Esophagus muscularis mucosa (tissue), 4 donors: Measurements from ENCODE around the gene GPBP1.

DNA sequence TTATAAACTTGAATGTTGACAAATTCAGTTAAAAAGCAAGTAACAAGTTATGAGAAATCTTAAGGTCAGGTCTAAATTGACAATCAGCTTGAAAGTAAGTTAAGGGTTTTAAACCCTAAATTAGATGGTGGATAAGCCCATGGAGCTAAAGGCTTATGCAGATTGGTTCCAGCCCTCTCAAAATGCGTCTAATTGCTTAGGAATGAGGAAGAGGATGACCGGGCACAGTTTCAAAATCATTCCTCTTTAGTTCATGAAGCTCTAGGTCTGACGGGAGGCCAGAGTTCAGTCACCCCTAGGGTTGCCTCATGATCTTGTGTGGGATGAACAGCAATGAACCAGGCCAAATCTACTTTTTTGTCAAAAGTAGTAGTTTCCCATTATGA lies 75.5 kb downstream of the SLC38A9 start:
- PRO-cap: no peak
- RAMPAGE, long total RNA, 4 experiments: no peak in any of the 4 experiments

DNA sequence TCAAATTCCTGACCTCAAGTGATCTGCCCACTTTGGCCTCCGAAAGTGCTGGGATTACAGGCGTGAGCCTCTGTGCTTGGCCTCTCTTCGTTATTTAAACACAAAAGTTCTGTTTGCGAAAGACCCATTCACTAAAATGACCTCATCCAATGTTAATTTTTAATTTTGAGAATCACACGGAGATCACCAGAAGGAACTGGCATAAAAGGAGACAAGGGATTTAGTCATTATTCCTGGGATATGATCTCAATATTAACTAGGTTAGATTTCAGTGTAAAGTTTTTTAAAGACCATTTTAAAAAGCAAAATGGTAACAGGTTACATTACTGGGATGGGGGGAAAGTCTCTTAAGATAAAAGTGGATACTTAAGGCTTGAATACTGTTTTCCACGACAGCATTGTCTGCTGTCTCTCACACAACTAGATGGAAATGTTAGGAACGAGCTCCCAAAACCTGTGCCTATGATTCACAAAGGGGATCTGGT lies 63.1 kb downstream of the IL6ST start:
- PRO-cap: no peak
- RAMPAGE, long total RNA, 4 experiments: no peak in any of the 4 experiments

DNA sequence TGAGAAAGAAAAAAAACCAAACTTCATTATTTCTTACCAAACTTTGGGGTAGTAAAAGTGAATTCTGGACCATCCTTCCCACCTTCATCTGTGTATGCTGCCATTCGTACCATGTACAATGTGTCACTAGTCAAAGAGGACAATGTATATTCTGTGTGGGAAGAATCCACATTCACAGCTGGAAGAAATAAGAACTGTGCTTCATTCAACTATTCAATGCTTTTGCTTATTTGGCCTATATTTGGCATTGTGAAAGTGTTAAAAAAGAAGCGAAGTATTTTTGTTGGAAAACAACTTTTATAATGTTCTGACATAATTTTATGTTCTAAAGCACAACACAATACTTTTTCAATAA lies 43.4 kb downstream of the IL6ST start:
- PRO-cap: no peak
- RAMPAGE, long total RNA, 4 experiments: start-site peak on the minus strand in 2 of 4 experiments, centred at positions 119 to 120 of the sequence, 102 to 151 reads per replicate

DNA sequence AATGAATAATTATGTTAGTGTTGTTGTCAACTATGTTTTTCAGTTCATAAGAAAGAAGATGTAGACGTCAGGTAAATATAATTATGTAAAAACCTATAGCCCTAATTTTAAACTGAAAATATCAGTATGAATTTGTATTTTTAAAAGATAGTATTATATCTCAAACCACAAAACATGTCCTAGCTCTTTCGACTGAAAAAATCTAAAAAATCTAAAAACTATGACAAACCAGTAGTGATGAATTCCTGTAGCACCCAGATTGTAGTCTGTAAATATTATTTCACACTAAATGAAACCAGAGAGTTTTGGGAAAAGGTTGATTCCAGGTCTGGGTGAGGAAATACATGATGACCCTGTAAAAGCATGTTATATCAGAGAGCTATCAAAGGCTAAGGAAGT lies 29.5 kb downstream of the IL6ST start:
- PRO-cap: no peak
- RAMPAGE, long total RNA, 4 experiments: no peak in any of the 4 experiments

DNA sequence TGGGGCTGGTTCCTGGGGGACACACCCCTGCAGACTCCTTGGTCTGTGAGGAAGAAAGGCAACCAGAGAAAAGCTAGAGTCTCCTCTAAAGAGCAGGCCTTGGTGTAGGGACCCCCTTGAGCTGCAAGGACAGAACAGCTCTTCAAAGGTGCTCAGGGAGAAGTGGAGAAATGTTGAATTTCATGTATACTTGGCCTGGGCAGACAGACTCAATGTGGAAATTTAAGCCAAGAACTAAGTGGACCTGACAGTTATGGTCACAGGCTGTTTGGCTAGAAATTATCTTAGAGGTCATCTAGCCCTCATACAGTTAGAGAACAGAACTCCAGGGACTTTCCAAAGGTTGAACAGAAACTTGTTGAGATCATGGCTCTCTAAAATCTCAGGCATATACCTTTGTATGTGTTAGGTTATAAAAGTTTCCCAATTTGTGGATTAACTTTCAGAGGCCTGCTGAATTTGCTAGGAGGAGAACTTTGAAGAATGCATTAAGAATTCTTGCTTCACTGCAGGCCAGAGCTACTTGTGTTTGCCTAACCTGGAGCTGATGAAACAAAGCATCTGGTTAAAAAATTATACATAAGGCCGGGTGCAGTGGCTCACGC lies 35.1 kb upstream of the IL6ST start:
- PRO-cap: no peak
- RAMPAGE, long total RNA, 4 experiments: no peak in any of the 4 experiments

DNA sequence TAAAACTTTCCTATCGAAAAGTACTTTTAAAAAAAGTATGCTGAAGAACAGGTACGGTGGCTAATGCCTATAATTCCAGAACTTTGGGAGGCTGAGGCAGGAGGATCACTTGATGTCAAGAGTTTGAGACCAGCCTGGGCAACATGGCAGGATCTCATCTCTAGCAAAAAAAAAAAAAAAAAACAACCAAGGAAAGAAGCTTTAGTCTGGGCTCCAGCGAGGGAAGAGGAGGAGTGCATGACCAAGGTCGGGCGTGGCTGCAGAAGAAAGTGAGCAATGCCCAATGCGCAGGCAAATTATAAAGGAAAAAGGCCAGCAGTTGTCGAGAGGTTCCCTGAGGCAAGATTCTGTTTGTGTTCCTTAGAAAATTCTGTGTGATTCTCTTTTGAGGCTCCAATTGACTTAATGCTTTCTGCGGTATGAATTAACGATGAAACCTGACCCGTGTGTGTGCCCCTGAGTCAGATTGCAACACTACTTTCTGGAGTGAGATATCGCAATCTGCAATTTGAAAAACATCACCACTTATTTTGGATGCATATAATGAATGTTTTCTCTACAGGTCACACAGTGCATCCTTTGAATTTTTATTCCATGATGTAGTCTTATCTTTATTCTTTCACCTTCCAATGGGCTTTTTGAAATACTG lies 117.7 kb upstream of the IL6ST start:
- PRO-cap: no peak
- RAMPAGE, long total RNA, 4 experiments: no peak in any of the 4 experiments

DNA sequence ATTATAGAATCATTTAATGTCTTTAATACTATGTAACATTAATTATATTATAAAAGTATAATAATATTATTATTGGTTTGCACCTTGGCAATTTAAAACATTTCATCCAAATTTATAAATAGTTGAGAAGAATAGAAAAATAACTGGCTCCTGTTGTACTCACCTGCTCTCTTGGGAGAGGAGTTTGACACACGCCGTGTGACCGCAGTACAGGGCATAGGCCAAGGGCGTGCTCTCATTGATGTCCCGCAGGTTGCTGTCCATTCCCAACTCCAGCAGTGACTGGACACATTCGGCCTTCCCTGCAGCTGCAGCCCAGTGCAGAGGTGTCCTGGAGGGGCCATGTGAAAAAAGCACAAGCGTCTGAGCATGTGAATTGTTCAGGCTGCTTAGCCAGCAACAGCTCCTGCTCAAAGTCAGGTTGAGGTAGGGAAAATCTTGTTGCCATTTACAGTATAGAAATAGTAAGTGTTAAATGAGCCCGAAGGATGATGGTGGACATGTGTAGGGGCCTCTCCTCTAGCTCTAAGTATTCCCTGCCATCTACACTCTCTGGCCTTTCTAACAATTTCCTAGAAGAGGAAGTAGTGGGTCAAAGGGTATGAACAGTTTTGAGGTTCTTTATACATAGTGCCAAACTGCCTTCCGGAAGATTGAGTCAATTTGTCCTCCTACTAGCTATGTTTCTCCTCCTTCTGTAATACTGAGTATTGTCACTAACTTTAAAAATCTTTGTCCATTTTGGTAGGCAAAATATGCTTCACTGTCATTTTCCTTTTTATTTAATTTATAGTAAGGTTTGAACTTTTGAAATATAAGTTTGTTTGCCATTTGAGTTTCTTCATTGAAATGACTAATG lies 116.4 kb downstream of the ANKRD55 start:
- PRO-cap: no peak
- RAMPAGE, long total RNA, 4 experiments: no peak in any of the 4 experiments

DNA sequence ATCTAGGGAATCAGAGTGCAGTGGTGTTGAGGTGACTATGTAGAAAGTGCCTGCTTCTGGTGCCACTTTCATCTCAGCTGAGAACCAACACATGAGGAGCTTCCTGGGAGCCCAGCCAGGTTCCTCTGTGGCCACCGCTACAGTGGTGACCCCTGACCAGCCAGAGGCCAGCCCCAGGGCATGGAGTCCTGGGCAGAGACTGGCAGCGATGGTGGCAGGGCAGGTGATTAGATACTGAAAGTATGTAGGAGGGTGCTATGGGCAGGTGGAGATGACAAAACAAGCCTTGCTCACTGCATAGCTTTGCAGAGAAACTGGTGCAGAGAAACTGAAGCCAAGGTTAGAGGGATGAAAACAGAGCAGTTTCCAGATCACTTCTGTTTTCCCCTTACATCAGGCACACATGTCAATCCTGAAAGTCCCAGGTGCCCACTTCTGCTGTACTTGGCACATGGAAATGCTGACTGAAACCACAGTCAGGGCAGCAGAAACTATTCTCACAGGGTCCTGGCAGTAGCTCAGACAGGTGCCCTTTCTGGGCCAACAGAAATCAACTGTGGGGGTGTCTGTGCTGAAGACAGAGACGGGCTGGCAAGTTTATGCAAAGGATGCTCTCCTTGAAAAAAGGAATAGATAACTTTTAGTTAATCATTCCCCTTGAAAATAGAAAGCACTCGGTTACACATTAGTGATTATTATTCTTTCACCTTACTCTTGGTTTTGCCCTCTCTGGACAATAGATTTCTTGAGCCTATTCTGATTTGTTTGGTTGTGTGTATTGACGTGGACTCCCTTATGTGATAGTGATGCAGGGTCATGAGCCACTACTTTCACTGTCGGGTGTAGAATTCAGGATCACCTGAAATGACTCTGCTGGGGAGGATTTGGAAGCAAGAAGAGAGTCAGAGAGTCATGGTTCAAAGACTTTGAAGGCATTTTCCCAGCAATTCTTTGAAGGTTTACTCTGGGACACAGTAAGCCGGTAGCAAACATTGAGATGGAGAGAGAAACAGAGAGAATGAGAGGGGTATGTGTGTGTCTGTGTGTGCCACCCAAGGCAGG lies 90.2 kb downstream of the ANKRD55 start:
- PRO-cap: no peak
- RAMPAGE, long total RNA, 4 experiments: no peak in any of the 4 experiments

GRCh38 chr5:56148356-56149152 lies 84.6 kb downstream of the ANKRD55 start:
- PRO-cap: no peak
- RAMPAGE, long total RNA, 4 experiments: no peak in any of the 4 experiments

DNA sequence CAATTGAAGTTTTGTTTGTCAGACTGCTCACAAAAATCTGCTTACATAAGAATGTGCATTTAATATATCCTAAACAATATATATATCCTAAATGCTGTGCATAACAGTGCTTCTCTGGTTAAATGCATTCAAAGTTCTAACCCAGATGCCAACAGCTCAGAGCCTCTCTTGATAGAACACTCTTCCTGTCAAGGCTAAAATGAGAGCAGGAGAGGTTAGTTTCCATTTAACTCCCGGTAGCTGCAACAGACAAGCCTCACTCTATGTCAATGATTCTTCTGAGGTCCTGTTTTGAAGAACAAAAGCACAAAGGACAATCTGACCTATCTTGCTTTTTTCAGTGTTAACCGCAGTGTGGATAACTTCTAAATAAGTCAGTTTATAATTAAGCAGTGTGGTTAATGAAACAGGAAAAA lies 80.8 kb downstream of the ANKRD55 start:
- PRO-cap: no peak
- RAMPAGE, long total RNA, 4 experiments: no peak in any of the 4 experiments

GRCh38 chr5:56319035-56319485 lies 85.9 kb upstream of the ANKRD55 start:
- PRO-cap: no peak
- RAMPAGE, long total RNA, 4 experiments: no peak in any of the 4 experiments

- PRO-cap: no peak
- RAMPAGE, long total RNA, 4 experiments: no peak in any of the 4 experiments
These were observed 232.3 kb upstream of the ANKRD55 start for GRCh38 chr5:56465345-56465895.

- PRO-cap: no peak
- RAMPAGE, long total RNA, 4 experiments: no peak in any of the 4 experiments
These were observed 281.2 kb upstream of the MAP3K1 start for GRCh38 chr5:56534066-56534717.

DNA sequence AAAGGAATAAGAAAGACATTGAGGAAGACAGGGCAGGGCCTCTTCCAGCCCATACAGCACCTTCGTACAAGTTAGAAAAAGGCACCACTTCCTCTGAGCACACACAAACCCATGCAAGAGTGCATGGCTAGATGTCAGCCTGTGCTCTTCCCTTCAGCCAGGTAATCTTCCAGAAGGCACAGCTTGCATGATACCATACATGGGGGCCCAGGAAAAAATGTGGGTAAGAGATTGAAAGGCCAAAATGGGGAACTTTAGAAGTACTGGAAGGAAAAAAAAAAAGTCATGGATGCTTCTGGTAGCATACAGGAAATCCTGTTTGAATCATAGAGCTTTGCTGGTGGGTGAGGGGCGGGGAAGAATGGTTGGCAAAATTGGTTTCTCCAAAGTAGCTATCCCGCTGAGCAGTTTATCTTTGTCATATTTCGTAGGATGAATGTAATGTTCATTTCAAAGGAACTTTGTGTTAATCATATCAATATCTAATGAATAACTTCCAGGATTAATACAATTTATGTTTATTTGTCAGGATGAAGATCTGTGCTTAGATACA lies 78.3 kb upstream of the MAP3K1 start:
- PRO-cap: no peak
- RAMPAGE, long total RNA, 4 experiments: no peak in any of the 4 experiments

DNA sequence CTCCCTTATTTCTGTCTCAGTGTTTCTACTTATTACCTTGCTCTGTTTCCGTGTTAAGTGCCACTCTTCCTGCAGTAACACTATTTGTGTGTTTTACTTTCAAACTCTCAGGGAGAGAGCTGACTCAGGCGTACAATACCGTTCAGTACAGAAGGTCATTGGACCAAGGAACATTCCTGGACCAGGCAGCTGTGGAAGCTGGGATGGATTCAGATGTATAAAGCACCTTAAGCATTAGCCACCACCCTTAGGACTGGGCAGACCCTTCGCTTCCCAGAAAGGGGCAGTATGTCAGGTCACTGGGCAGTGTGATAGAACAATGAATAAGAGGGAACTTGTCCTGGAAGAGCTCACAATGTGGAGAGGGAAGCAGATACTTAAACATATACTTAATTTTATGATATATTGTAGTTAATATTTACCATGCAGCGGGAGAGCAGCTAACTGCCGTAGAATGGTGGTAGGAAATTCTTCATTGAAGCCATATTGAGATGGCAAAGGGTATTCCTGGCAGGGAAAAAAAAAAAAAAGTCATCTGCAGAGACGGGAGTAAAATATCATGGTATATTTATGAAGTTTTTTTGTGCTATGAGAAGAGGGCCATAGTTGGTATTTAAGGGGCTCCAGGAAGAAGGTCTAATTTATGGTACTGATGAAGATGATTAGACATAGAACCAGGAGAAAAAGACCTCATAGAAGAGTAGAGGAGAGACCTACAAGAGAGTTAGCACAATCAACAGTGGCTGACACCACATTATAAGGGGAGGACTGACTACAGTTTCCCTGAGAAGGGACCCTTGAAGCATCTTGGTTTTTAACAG lies 36.4 kb downstream of the MAP3K1 start:
- PRO-cap: no peak
- RAMPAGE, long total RNA, 4 experiments: no peak in any of the 4 experiments

- PRO-cap: no peak
- RAMPAGE, long total RNA, 4 experiments: no peak in any of the 4 experiments
These were observed 71.0 kb upstream of the GPBP1 start for GRCh38 chr5:57102872-57103213.

DNA sequence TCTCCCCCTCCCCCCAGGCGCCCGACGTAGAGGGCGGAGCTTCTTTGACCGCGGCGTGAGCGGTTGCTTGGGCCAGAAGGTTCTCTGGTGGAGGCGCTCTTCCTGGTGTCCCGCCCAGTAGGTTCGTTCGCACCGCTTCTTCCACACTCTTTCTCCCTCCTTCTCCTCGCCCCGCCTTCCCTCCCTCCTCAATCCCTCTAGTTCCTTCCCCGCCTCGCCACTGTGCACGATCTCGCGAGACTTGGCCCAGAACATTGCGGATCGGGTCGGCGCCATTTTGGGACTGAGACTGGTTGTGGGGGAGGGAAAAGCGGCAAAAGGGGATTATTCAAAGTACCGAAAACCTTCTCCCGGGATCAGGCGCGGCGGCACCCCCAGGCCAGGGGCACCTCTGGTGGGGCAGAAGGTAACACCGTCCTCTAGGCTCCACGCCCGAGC lies at the start of gene GPBP1:
TSS of gene GPBP1 (plus strand) at position 254 of the 438 bp plus-strand sequence.
- PRO-cap: bidirectional peak, plus-strand start at position 51 of the sequence, minus-strand start outside the sequence
- RAMPAGE, long total RNA, 4 experiments: start-site peak on the plus strand in 4 of 4 experiments, centred at positions 43 to 285 of the sequence, 137 to 1,867 reads per replicate

- PRO-cap: unidirectional peak, minus-strand start at chr5:57176400
- RAMPAGE, long total RNA, 4 experiments: no peak in any of the 4 experiments
These were observed 2.5 kb downstream of the GPBP1 start for GRCh38 chr5:57176188-57176911.

- PRO-cap: unidirectional peak, minus-strand start at chr5:57408790
- RAMPAGE, long total RNA, 4 experiments: no peak in any of the 4 experiments
These were observed 73.9 kb downstream of the ACTBL2 start for GRCh38 chr5:57408623-57409154.

- PRO-cap: no peak
- RAMPAGE, long total RNA, 4 experiments: no peak in any of the 4 experiments
These were observed 46.7 kb downstream of the ACTBL2 start for GRCh38 chr5:57435934-57436366.